Mesenchymal stem cell of Wharton's jelly (primary cell): ENCODE measurements around a stretch of chr13.

GRCh38 chr13:110428197-110428766 is 121.2 kb downstream of the COL4A2 start:
- CAGE, long polyA plus RNA, result no peak

GRCh38 chr13:110484752-110485151 is 76.8 kb downstream of the RAB20 start:
- CAGE, long polyA plus RNA, result no peak

GRCh38 chr13:110719594-110720194 is 6.2 kb downstream of the ING1 start:
- CAGE, long polyA plus RNA, result no peak

DNA sequence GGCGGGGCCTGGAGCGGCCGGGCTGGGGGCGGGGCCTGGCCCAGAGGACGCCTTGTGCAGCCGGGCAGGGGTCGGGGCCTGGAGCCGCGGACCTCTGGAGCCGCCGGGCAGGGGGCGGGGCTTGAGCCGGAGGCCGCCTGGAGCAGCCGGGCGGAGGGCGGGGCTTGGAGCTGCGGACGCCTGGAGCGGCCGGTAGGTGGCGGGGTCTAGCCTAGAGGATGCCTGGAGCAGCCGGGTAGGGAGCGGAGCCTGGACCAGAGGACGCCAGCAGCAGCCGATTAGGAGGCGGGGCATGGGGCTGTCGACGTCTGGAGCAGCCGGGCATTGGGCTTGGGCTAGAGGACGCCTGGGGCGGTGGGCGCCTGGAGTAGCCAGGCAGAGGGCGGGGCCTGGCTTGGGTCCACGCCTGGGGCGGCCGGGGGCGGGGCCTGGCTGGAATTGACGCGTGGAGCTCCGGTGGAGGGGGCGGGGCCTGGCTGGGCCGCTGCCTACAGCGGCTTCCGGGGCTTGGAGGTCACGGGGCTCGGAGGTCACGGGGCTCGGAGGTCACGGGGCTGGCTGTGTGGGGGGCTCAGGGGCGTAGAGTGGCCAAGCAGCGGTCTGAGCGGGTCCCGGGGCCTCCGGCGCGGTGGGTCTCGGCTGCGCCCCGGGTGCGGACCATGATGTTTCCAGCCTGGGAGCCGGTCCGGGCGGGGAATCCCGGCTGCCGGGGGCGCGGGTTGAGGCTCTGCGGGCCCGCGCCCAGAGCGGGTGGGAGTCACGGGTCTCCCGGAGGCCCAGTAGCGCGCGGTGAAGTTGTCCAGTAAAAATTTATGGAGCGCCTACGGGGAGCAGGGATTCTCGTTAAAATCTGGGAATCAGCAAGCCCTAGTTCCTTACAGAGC is 456 bp upstream of the ANKRD10 start:
- CAGE, long polyA plus RNA, result no peak

GRCh38 chr13:111114142-111114895 is 791 bp upstream of the ARHGEF7 start:
- CAGE, long polyA plus RNA, result no peak

- CAGE, long polyA plus RNA, result no peak
These were observed 38.1 kb downstream of the ARHGEF7 start for GRCh38 chr13:111153065-111153806.

- CAGE, long polyA plus RNA, result no peak
These were observed 63.4 kb downstream of the ARHGEF7 start for GRCh38 chr13:111178393-111178985.

GRCh38 chr13:111215580-111216044 is 100.5 kb downstream of the ARHGEF7 start:
- CAGE, long polyA plus RNA, result no peak

- CAGE, long polyA plus RNA, result no peak
These were observed 89.1 kb upstream of the TEX29 start for GRCh38 chr13:111231155-111231995.

DNA sequence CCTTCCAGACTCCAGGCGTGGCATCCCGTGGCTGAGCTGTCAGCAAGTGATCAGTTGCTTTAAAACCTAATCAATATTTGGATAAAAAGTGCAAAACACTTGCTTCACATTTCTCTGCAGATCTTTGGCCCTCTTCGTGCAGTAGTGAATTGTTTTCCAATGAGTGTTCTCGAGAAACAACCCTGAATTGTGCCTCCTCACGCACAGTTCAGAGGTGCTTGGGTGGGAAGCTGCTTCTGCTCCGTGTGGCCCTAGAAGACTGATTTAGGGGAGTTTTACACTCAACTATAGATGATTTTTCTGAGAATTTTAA is 39.8 kb upstream of the TEX29 start:
- CAGE, long polyA plus RNA, result no peak

DNA sequence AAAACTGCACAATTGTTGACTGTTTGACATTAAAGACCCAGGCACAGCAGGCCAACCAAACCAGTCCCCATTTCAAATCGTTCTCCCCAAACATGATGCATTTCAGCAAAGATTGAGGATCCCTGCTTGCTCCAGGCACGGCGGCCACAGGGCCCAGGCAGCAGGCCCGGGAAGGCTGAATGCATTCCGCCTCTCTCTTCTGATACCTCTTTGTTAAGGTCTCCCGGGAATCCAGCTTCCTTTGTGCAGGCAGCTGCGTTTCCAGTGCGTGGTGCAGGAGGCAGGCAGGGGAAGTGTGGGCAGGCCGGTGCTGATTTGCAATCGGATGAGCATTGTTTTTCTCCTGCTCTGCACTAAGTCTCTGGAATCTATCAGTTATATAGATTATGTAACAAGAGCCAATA is 337.7 kb downstream of the TEX29 start:
- CAGE, long polyA plus RNA, result no peak

DNA sequence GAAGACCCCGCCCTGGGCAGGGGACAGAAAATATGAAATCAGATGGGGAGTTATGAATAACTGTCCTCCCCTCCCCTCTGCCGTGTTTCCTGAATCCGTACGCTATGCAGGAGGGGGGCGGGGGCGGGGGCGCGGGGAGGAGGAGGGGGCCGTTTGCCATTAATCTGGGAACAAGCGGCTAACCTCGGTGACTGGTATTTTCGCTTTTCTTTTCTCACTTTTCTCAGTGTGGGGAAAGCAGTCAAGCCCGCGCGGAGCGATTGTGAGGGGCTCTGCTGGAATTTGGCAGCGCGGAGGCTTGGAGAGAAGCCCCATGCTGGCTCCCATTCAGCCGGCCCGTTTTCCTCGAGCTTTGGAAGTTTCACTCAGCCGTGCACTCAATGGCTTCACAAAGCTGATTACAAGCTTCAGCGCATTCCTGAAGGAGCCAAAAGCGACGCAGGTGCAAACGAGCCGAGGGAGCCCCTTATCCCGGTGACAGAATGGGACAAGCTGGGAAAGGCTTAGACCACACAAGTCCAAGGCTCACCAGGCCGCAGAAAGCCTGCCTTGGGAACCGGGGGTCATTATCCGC is 36.9 kb downstream of the SOX1 start:
- CAGE, long polyA plus RNA, result no peak

DNA sequence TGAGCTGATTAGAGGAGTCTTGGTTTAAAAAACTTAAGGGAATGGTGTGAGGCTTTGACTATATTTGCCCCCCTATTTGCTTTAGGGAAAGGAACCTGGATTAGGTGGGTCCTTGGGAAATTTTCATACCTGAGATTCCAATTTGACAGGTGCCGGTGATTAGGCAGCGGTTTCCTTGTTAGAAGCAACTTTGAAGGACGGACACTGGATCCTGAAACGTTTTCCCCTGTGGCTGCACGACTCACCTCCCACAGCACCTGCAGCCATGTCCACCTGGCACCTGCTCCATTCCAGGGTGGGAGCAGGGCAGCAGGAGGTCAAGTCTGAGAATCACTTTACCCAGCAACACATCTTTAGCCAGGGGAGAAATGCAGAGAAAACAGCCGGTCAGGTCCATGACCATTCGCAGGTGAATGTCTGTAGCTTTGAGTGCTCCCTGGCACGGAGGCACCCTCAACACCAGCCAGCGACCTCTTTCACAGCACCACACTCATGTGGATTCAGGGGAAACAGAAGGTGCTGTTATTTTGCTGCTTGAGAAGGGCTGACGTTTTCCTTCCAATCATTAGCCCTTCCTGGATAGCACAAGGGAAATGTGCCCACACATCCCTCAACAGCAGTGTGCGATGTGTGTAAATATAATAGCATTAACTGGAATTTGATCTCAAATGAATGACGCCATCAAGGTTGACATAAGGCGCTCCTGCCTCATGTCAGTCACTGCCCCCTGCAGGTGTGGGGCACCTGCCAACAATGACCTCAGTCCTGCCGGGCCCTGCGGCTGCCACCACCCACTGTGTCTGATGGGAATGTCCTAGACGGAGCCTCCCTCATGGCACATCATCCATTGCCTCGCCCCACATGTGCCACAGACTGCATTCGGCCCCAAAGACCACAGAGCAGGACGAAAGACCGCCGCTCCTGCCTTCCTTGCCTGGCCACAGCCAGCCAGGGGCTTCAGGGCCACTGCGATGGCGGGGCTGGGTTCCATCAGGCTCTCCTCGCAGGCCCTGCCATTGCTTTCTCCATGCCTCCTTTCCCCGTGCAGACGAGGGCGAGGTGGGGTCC is 146.3 kb downstream of the SOX1 start:
- CAGE, long polyA plus RNA, result no peak

DNA sequence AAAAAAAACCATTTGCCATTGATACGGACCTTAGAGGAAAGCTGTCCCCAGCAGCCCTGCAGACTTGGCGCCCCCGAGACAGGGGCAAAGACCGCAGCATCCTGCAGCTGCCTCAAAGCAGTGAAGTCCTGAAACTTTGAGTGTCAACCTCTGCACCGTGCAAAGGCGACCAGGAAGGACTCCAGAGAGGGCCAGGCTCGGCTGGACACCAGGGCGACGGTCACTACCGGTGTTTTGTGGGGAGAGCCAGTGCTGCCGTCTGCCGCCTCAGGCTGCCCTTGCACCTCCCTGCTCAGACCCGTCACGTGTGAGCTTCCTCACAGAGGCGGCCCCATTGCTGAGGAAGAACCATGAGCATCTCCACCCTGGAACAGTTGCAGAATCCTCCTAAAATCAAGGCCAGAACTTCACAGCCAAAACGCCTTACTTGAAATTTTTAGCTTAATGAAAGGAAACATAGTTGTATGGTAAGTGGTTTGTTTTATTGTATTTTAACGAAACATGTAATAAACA is 146.6 kb upstream of the SPACA7 start:
- CAGE, long polyA plus RNA, result no peak

DNA sequence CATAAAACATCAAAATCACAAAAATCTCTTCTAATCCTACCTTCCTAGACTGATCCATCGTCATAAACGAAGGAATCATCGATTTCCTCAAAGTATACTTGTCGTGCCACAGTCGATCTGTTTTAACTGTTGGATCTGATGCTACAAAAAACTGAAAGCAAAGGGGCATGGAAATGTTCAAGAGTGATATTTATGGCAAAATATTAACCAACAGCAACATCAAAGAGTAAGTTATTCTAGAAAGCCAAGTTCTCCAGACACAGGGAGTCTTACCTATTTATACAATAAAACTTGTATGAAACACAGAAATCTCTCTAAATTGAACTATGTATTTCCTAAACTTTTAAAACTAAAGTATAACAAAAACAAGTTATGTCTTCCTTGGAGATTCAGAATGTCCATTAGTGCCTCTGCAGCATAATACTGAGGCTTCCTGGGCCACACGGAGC is 60.6 kb downstream of the TUBGCP3 start:
- CAGE, long polyA plus RNA, result no peak

DNA sequence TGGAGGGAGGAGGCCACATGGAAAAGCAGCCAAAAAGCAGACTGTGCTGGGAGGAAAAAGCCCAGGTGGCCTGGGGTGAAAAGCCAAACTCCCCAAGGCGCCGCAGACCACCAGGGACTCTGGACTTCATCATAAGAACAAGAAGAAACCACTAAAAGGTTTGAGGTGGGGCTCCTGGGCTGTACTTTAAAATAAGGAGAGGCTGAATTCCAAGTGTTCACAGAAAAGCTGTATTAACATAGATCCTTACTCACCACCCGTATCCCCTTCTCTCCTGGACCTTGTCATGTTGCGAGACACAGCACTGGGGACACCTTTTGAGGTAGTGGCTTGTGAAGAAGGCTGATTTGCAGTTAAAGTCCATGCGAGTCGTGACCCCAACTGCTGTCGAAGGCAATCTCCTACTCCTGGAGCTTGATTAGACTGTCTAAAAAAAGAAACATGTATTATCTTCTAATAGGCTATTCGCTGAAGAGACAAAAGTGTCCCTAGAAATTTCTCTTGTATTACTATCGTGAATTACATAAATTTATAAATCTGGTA is 32.1 kb downstream of the TUBGCP3 start:
- CAGE, long polyA plus RNA, result no peak

DNA sequence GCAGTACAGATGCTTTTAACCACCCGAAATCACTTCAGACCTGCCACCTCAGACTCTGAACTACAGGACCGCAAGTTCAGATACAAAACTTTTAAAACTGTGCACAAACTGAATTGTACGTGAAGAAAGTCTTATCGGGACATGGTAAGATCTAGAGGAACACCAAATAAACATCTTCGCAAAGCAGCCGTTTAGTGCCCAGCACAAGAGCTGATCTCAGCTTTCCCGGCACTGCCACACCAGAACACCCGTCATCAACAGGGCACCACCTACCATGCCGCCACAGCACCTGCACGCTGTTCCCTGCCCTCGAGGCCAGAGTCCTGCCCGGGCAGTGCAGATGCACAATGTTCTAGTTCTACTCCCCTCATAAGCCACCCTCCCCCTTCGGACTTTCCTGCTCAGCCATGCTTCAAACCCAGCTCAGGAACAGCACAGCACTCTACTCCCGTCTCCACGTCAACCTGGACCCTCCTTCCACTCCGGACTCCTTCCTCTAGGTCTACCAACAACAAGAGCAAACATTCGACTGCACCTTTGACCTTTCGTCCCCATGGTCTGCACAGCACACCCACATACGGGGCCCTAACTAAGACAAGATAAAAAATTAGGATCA is 25.2 kb downstream of the TUBGCP3 start:
- CAGE, long polyA plus RNA, result no peak

- CAGE, long polyA plus RNA, result no peak
These were observed 4.4 kb downstream of the TUBGCP3 start for GRCh38 chr13:112583469-112584025.

- CAGE, long polyA plus RNA, result no peak
These were observed 53.6 kb downstream of the ATP11A start for GRCh38 chr13:112743209-112744135.

- CAGE, long polyA plus RNA, result no peak
These were observed 93.7 kb downstream of the ATP11A start for GRCh38 chr13:112783473-112784045.